ENCODE results near the gene SLC35E4.

DNA sequence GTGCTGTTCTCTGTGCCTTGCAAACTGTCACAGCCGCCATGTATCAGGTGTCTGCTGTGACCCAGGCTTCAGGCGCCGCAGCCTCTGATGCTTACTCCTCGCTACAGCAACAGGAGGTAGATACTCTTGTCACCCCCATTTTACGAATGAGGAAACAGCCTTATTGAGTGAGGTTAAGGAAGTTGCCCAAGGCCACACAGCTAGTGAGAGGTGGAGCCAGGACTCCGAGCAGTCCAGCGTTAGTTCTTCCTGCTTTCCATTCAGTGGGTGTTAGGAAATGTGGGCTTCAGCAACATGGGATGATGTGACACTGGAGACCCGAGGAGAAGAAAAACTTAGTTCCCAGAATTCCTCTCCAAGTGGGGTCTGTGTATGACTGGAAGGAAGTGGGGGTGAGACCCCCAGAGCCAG lies 14.3 kb downstream of the RNF215 start:
- PRO-cap: no peak

GRCh38 chr22:30578642-30579520 lies 4.4 kb upstream of the GAL3ST1 start:
- PRO-cap: no peak

DNA sequence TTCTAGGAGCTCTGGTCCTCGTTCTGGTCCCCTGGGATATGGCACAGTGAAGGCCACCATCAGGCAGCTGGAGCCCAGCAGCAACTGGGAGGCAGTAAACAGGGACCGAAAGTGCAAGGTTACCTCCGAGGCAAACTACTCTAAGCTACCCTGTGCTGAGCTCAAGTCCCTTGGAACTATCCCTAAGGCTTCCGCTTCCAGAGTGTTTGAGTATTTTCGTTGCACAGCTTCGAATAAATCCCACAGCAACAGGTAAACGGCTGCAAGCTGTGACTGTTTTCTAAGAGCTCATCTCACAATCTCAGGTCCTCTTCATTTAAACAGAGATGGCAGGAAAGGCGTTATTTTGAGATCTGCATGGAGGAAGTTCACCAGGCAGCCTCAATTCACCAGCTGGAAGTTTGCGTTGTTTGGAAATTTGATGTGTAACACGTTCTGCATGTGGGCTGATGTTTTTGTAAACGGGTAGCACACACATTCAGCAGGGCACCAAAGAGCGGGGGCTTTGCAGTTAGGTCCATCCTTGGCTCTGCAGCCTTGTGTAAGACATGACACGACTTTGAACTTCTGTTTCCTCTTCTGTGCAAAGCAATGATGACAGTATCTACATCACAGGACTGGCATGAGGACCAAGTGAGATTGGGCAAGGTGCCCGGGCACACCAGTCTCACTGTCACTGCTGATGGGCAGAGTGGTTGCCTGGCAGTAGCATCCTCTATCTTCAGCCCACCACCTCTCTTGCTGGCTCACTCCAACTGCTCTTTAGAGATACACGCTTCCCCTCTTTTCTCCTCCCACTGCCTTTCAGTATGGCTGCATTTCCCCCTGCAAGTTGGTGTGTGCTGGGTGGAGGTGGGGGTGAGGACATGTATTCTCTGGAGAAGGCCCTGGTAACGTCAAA lies 3.2 kb downstream of the TCN2 start:
- PRO-cap: no peak

GRCh38 chr22:30635251-30636359 lies at the start of gene SLC35E4:
TSS of gene SLC35E4 (plus strand) at chr22:30635781.
- PRO-cap: bidirectional peak, plus-strand start at chr22:30635781, minus-strand start at chr22:30635545; unidirectional peak, plus-strand start at chr22:30636045; unidirectional peak, minus-strand start at chr22:30636257

GRCh38 chr22:30649342-30649830 lies 13.8 kb downstream of the SLC35E4 start:
- PRO-cap: no peak

GRCh38 chr22:30665675-30666142 lies 2.0 kb downstream of the DUSP18 start:
- PRO-cap: unidirectional peak, plus-strand start at chr22:30665998

DNA sequence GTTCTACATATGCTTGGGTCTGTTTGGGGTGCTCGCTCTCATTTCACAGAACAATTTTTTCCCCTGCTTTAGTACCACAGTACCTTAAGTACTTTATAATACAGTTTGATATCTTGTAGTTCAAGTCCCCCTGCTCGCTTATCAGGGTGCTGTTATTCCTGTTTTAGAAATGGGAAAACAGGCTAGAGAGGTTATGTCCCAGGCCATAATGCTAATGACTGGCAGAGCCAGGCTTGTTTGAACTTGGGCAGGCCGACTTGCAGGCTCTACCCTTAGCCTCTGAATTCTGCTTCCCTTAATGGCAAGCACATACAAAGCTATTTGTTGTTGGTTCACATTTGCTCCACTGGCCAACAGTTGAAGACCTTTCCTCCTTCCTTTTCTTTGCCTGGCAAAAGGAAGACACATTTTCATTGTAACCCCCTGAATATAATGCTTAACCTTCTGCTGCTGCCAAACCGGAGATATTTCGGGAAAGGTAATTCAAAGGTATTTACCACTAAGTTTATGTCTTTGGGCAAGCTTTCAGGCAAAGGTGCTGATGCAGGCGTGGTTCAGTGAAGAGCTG lies 132.4 kb downstream of the MORC2 start:
- PRO-cap: no peak

DNA sequence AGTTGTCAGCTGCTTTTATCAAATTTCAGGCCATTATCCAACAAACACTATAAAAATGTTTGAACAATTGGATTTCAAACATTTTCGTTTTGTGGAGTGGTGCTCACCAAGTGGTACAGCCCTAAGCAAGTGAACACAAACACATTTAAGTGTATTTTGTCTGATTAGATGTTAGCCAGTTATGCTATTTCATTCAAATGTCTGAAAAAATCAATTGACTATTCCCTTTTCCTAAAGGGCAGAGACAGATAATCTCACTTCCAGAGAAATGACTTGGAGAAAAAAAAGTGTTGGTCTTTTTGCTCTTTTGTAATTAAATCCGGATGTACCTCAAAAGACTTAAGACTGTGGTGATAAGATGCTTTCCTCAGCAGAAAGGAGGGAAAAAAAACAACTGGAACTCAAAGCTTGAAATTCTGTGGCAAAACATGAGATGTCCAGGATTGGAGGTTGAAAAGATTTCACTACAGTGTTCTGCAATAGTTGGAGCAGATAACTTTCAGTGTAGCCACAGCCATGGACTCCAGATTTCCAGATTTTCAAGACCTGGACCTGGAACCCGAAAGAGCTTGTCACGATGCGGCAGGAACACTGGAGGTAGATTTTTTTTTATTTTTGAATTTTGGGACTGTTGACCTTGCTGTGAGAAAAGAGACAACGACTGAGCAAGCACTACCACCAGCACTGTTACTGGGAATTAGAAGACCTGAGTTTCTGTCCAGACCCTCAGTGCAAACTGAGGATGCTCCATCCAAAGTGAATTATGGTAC lies 2.6 kb upstream of the MORC2 start:
- PRO-cap: no peak

DNA sequence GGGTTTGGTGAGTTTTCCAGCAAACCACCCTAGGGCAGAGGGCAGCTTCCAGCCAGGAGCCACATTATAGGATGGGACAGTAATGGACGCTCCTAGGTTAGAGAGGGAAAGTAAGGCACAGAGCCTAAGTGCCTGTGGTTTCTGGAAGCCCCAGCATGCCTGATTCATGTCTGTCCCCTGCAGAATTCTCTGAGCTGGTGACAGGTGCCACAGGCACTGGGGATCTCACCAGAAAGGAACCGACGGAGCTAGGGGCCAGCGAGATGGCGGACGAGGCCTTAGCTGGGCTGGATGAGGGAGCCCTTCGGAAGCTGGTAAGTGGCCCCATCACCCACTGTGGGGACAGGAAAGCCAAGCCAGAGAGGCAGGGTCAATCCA lies 1.9 kb downstream of the SMTN start:
- PRO-cap: no peak

- PRO-cap: no peak
These were observed 7.9 kb downstream of the SELENOM start for GRCh38 chr22:31099317-31099979.

GRCh38 chr22:31106659-31106855 lies 811 bp downstream of the SELENOM start:
- PRO-cap: no peak

GRCh38 chr22:31214963-31215568 lies 3.0 kb downstream of the LIMK2 start:
- PRO-cap: bidirectional peak, plus-strand start at chr22:31215251, minus-strand start at chr22:31215222

DNA sequence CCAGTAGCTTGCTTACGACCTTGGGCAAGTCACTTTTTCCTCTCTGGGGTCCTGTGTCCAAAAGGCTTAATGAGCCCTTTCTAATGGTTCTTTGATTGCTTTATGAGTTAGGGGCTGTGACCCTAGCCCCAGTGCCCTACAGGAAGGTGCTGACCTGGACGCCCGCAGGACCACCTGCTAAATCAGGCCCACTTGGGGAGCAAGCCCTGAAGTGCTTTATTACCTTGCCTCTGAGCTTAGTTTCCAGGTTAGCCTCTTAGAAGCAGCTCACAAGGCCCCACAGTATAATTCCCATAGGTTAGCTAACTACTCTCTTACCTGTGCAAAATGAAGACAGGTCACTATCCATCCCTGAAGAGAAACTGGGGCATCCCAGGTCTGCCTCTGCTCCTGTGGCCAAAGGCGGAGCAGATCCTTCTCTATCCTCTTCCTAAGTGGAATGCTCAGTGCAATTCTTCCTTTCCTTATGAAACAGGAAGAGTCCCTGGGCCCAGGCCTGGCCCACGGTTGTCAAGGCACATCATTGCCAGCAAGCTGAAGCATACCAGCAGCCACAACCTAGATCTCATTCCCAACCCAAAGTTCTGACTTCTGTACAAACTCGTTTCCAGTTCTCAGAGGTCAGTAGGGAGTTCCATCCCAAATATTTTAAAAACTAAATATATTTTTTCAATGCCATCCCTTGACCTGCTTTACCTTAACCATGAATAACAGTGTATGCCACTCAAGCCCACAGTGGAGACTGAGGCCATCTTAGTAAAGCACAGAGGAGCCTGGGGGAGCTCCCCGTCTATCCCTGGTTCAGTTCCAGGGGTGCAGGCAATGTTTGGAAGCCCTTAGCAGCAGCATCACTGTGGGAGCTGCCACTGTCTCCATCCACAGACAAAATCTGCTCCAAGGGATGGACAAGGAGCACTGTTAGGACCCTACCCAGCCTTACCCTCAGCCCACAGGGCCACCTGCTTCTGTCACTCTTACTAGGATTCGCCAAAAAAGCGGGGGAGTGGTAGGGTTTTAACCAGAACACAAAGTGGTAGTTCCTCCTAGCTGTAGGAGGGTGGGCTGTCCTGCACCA lies 10.0 kb downstream of the PIK3IP1 start:
- PRO-cap: no peak

DNA sequence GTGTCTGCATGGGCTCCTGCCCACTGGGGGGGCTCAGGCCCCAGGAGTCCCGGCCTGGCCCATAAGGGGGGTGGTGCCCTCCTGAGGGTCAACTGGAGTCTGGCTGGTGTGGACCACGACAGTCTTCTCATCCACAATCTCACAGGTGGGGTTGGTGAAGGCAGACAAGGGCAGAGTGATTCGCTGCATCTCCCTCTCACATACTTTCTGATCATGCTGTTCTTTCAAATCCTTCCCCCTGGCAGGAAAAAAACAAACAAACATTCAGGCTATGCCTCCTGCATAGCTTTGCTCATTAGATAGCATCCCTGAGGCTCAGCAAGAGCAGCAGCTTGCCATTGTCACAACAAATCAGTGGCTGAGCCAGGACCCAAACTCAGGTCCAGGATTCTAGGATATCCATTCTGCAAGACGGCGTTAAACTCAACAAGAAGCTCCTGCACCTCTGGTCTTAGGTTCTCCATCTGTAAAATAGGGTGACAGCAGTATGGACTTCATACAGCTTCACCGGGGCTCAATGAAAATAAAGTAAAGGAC lies 9.2 kb downstream of the PIK3IP1 start:
- PRO-cap: no peak

DNA sequence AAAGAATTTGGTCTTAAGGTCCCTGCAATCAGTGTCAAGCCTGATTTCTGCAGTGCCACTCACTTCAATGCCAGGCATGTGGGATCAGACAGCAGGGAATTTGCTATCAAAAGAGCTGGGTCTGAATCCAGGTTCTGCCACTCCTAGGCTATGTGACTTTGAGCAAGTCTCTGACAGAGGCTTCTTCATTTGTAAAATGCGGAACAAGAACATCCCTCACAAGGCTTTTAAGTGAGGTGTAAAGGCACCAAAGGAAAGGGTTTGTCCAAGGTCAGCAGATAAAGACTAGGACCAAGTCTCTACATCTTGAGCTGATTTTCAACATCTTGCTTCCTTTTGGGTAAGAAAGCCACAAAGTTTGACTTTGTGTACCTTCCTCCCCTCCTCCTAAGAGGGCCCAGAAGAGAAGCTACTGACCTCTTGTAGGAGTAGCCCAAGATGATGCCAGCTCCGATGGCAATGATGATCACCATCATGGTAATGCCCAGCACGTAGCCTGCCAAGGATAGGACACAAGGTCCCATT lies 3.3 kb downstream of the PIK3IP1 start:
- PRO-cap: unidirectional peak, plus-strand start at position 255 of the sequence

DNA sequence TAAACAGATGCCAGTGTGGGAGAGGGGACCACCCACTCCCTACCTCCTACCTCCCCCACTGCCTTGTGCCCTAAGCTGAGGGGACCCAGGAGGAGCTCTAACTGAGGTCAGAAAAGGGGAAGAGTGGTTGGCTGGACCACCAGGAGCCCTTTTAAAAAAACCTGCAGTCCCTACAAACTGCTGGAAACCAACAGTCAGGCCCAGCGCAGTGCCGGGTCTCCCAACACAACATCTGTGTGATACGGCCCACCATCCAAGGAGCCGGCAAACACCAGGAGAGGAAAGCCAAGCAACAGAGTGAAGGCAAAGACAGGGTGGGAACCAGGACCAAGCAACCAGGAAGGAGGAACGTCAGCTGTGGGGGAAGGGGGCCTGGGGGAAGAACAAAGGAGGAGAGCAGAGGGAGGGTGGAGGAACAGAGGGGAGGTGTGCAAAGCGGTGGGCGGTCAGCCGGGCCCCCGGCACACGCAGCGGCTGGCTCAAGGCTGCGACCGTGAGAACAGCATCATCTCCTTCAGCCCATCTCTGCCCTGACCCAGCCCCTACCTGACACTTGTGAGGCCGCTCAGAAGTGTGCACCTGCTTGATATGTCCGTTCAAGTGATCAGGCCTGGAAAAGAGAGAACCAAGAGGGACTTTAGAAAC lies 3.7 kb downstream of the PATZ1 start:
- PRO-cap: no peak

GRCh38 chr22:31343755-31344171 lies 2.4 kb downstream of the PATZ1 start:
- PRO-cap: no peak

GRCh38 chr22:31347287-31348056 lies 1.3 kb upstream of the PATZ1 start:
- PRO-cap: bidirectional peak, plus-strand start at chr22:31347659, minus-strand start at chr22:31347580

DNA sequence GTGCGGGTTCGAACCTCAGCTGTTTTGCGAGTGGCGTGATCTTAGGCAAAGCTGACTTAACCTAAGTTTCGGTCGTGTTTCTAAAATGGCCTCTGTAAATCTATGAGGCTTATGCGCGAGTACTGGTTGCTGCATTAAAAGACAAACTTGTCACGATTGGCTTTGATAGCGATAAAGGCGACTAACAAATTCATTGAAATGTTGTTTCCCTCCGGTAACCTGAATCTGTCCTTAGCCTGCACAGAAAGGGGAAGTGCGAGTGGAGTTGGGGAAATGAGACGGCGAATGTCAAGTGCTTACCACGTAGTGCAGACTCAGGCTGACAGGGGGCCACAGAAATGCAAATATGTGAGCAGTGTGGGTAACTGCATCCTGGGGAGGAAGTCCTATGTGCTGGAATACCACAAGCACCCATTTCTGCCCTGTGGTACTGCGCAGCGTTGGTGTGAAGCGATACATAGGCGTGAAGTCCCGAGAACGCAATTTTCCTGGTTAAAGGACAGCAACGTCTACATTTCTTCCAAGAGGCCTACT lies 779 bp upstream of the EIF4ENIF1 start:
- PRO-cap: bidirectional peak, plus-strand start at position 384 of the sequence, minus-strand start at position 287 of the sequence

DNA sequence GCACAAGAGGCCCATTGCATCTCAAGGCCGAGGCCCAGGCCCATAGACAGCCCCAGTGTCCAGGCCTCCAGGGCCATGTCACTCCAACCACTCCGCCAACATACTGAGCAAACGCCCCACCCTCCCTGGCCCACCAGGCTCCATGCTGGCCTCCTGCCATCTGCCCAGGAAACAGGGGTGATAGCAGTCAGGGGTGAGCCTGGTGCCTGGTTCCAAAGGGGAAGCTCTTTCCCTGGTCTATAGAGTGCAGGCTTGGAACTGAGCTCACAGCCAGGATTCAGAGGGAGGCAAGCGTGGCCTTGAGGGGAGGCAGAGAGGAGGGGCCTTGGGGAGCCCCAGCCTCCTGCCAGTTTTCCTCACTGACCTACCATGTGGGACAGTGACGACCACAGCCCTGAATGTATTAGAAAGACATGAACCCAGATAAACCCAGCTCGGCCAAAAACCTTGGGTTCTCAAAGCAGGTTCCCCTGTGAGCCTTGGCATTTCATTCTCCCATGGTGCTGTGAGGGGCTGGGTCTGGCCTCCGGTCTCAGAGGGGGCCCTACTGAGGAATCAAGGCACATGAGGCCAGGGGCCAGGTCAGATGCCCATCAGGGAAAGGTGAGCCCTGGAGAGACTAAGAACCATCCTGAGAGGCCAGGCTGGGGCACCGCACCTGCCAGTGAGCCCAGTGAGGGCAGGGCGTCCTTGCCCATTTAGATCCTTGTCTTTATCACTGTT lies 34.5 kb downstream of the PISD start:
- PRO-cap: no peak